Hematopoietic multipotent progenitor cell (in vitro differentiated cells): ENCODE measurements around a stretch of chr5.

DNA sequence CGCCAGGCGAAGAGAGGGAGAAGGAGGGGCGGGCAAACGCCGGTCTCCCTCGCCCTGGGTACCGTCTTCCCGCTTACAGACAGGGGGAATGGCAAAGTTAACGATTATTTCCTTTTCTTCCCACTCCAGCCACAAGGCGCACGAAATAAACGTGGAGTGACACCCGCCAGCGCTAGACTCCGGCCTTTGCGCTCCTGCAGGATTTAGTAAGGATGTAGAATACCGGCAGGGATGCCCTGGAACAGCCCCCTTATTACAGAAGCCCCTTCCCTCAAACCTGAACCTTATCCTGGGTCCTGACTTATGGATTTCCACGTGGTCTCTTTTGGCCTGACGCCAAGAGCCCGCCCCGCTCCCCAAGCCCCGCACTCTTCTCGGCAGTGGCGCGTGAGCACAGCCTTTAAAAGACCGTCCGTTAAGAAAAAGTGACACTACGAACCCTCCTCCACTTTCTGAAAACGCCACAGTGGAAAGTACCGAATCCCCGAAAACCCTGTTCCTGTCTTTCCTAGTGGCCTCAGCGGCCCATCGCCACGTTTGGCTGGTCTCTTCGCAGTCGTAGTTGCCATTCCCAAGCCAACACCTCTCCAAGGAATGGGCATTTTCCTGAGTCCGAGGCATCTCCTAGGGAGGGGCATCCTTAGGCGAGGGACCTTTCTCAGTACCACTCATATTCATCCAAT is 541 bp upstream of the MCIDAS start:
- CAGE, long polyA plus RNA: no peak

DNA sequence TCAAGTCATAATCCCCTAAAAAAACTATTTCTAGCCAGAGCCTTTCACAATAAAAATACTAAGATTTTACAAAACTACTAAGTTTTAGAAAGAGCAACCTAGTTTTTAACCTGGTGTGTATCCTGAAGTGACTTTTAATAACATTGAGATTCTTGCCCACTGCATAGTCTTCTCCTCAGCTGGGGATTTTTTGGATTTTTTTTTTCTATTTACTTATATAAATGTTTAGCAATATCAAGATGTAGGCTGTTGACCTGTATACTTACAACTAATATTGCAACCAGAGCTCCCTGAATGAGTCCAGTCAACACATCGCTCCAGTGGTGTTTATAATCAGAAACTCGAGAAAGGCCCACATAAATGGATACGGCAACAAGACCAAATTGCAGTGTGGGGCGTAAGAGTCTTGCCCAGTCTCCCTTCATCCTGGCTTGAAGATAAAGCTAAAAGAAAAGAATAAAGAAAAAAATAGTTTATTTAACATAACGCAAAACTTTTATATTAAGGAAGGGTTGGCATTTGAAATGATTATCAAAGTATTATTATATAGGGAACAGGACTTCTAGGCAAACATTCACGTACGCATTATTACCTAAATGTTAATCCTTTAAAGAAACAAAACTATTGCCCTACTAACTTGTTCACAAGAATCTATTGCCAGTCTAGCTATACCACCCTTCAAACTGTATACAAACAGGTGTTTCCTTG is 109.0 kb downstream of the PLPP1 start:
- CAGE, long polyA plus RNA: no peak

DNA sequence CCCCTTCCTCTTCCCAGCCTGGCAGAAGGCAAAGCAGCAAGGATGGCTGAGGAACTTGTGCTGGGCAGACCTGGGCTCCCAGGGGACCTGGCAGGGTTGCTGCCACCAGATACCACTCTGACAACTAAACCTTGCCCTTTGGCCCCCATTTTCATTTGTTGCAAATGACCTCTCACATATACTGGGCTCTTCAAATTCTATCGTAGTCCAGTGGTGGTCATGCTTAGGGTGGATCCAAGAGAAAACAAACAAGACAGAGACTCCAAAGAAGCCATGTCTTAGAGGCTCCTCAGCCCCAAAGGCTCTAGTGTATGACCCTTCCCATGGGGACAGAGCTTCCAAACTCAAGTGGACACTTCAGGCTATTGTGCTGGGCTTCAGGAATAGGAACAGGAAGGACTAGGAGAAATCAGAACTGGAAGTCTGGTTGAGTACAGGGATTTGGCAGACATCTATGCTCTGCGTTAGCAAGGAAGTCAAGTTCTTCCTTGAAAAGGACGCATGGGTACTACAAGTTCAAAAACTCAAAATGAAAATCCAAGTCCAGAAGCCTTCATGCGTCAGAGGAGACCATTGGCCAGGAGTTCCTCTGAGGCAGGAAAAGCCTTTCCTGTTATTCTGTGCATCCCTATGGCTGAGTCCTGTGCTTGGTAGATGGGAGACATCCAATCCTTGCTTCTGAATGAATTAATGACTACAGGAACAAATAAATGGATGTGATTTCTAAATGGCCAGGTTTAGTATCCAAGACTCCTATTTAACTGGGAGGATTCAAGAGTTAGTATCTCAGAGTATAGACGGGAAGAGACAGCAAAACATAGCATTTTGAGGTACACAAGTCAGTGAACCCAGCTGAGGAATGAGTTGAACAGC is 64.7 kb upstream of the PLPP1 start:
- CAGE, long polyA plus RNA: no peak

DNA sequence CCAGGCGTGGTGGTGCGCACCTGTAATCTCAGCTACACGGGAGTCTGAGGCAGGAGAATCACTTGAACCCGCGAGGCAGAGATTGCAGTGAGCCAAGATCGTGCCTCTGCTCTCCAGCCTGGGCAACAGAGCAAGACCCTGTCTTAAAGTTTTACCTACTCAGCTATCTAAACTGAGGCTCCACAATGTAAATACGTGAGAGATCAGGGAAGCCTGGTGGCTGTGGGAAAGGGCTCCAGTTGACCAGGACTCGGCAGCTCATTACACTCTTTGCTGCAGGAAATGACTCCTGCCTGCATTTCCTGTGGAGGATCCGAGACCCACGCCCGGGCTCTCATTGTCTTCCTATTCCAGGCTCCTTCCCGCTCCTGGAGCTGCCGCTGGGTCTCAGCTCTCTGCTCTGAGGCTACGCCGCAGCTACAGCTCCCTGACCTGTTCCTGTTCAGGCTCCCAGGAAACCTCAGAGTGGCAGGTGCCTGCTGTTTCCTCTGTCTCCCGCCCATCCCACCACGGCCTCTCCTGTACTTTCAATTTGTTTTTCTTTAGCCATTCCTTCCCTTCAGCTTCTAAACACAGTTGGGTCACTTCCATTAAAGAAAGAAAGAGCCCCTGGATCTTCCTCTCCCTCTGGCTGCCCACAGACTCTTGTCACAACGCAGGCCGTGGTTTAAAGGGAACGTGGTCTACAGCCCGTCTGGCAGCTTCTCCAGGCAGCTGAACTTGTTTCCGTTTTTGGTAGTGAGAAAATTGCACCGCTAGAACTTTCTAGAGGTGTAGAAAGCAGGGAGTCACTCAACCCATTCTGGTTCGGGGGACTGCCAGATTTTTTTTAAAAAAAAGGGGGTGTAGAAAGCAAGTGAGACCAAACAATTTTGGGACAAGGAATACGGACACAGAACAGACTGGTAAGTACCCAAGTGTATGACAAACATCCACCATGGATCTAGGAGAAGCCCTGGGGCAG is 71.5 kb downstream of the IL6ST start:
- CAGE, long polyA plus RNA: no peak

DNA sequence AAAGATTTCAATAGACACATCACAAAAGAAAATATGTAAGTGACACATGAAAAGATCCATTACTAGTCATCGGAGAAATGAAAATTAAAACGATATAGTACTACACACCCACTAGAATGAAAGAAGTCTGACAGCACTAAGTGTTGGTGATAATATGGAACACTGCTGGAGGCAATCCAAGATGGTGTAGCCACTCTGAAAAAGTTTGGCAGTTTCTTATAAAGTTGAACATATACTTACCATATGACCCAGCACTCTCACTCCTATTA is 48.7 kb downstream of the IL6ST start:
- CAGE, long polyA plus RNA: no peak

- CAGE, long polyA plus RNA: no peak
Observed at GRCh38 chr5:55951427-55951781, 43.4 kb downstream of the IL6ST start.

DNA sequence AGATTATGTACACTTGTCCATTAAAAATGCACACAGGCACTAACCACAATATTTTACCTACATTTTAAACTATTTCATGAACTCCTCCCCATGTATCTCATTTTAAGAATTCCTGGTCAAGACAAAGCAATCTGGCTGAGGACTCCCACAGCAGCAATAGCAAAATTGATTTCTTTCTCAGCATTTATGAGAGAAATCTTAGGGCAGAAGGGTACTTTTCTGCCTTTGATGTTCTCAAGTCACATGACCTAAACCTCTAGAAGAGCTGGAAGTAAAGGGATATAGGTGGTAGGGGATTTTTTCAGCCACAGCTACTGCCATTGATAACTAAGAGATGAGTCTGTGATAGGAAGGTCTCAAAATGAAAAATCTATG is 35.7 kb downstream of the IL6ST start:
- CAGE, long polyA plus RNA: no peak

DNA sequence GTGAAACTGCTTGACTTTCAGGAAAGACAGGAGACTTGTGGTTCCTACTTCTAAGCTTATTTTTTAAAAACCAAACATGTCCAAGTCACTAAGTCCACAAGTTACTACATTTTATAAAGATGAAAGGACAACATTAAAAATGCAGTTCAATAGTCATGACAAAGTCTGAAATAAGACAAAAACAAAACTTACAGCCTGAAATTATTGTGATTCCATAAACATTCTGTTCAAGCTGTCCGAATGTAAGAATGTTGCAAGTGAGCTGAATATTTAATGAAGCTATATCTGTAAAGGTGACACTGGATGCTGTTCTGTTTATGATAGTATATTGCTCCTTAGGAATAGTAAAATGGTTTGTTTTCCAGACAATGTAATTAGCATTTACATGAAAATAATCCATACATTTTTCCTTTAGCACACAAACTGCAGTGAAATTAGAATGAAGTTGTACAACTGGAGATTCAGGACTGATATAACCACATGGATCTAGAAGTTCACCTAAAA is 25.4 kb downstream of the IL6ST start:
- CAGE, long polyA plus RNA: no peak

GRCh38 chr5:56638875-56639471 is 176.4 kb upstream of the MAP3K1 start:
- CAGE, long polyA plus RNA: no peak

GRCh38 chr5:56669967-56670453 is 145.3 kb upstream of the MAP3K1 start:
- CAGE, long polyA plus RNA: no peak

DNA sequence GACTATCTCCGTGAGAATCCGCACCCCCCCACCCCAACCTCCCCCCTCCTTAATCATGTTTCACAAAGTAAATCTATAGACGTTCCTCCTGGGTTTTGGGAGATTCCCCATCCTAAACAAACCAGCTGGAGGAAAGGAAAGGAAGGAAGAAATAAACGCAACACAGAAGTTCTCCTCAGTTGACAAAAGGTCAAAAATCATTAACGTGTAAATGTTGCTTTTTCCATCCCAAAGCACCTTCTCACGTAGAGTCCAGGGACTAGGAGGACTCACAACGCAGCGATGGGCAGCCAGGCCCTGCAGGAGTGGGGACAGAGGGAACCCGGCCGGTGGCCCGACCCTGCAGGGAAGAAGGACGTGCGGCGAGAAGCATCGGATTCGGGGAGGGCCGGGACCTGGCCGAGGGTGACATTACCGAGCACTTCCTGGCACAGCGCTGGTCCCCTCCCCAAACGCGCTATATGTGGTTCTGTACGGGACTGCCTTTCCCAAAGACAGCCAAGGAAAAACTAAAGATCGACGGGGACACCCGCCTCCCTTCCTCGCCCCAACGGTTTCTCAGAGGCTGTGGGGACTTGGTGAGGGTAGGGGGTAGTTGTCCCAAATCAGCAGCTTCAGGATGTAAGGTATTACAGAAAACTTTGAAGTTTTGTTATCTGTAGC is 1.1 kb upstream of the MAP3K1 start:
- CAGE, long polyA plus RNA: no peak

DNA sequence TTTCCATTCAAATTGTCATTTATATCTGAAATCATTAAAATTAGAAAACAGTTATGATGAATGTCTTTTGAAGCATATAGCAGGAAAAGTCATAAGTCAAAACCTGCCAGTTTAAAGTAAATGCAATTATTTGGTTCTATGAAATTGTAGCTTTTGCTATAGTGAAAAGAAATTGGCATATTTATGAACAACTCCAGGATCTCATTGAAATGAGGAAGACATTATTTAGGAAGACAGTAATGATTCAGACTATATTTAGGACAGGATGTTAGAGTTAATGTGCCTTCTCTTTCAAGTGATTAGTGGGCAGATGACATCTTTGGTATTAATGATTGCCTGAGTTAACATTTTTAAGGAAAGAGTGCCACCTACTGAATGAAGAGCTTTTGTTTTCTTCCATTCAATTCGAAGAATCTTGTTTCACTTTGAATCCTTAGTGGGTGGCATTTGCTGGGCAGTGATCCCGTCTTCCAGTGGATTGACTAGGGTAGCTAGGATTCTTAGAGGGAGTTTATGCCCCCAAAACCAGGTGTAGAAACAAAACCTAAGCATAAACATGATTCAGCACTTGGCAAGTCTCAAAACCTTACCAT is 23.0 kb downstream of the MAP3K1 start:
- CAGE, long polyA plus RNA: no peak

DNA sequence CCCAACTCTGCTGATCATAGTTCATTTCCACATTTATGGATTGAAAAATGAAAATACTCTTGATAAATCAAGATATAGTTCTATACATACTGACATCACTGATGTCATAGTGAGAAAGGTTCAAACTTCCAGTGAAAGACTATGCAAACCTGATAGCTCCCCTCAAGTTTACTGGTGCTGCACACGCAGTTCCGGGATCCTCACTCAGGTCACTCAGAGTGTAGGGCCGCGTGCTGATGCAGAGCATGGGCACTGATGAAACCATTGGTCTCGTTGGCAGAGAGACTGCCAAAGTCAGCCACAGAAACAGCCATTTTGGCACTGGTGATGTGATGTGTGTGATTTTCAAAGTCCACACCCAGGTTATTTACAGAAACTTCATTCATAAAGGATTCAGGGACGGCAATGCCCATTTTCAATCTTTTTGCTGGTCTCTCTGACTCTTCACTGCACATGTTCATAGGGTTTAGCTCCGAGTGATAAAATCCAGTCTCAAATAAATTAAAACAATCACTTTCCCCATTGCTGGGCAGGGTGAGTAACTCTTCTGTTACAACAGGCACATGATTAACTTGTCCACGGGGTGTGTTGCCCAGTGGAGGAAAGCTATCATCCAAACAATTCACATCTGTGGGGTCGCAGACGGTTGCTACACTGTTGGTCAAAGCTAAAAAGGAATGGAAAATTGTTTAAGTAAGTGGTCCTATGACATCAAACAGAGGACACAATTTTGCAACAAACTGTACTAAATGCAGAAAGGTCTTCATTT is 13.7 kb downstream of the SETD9 start:
- CAGE, long polyA plus RNA: no peak

GRCh38 chr5:58273505-58274097 is 186.3 kb downstream of the PLK2 start:
- CAGE, long polyA plus RNA: no peak

- CAGE, long polyA plus RNA: no peak
Observed at GRCh38 chr5:58936786-58937870, 354.3 kb downstream of the RAB3C start.

DNA sequence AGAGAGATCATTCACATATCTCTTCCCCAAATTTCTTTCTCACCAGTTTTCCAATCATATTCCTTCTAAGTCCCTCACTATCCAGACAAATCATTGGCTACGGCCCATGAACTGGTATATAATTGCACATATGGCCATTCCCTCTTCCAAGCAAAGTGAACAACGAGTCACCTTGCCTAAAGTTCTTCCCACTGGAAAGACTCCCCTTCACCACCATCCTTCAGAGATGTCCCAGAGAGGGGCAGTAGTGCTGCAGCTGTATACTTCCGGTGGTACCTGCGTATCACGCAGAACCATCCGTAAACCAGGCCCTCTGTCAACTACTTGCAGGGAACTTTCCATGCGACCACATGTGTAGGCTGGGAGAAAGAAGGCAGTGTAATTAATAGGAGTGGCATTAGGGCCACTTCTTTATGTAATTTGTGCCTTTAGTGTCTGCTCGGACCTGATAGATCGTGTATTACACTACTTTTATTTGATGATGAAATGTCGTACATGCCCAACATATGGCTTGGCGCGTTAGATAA is 400.1 kb downstream of the RAB3C start:
- CAGE, long polyA plus RNA: no peak

DNA sequence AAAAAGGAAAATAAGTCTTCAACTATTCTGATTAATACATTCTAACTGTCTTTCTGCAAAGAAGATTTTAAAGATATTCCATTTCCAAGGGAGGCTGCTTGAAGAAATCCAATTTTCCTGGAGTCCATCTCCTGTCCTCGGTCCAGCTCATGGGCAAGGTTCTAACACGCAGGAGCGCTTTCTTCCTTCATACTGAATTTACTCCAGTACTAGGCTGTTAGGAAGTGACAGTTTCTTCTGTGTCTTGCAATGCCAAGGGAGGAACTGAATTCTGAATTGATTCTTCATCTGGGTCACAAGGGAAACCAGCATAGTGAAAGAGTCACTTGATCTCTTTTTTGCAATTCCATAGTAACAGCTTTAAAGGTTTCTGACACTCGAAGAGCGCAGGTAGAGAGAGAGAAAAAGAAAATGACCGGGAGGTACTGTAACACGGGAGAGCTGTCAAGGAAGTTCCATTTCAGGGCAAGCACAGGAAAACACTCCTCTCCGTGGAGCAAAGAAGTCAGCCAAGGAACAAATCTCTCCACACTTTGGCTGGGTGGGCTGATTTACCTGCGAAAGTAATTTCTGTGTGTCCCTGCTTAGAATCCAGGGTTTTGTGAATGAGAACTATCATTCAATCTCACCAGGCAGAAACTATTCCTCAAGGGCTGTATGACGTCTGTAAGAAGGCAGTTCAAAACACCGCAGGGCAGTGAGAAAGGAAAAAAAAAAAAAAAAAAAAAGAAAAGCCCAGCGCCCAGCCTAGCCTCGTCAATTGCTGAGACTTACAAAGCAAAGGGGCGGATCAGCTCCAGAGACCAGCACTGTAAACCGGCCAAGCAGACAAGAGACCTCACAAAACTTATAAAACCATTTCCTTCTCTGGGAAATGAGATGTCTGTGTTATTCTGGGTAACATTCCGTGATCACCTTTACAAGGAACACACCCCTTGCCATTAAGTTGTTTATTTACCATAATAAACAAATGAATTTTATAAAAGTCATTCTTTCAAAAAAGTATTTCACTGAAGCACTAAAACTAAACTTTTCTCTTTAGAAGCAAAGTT is 617.8 kb downstream of the PDE4D start:
- CAGE, long polyA plus RNA: no peak

DNA sequence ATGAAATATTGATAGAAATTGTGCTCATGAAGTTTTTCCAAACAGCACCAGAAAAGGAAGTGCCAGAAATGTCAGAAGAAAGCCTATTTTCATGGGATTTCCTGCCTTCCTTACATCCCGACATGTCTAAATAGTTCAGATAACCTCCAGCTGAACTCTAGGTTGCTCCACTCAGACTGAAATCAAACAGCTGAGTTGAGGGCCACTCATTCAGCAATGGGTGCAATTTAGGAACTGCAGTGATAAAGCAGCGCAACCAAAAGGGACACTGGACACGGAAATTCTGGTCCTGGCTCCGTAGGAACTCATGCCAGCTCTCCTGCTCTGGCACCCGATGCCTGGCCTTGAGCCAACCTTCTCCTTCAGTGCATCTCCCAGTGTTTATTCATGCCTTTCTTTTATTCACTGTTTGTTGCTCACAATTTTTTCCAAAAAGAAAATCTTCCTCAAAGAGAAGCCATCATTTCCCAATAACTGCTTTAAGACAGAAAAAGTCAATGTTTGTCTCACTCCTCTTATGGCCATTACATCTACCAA is 127.1 kb downstream of the PDE4D start:
- CAGE, long polyA plus RNA: no peak

GRCh38 chr5:60487872-60488748 is 211.9 kb downstream of the DEPDC1B start:
- CAGE, long polyA plus RNA: no peak

DNA sequence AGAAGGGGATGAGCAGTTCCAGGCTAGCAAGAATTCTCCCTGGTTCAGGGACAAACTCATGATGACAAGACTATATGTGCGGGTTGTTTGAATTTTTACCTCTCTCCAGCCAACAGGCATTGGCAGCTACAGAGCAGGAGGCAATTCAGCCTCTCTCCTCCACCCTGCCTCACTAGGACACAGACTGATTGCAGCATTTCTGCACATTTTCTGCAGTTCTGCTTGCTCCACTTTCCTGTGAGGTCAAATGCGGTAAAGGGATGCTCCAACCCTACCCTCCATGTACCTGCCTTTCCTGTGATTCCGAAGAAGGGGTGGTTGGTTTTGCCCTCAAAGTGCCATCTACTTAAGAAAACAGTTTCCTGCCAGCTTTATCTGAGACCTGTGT is 160.3 kb downstream of the DEPDC1B start:
- CAGE, long polyA plus RNA: no peak